Right common carotid artery plus branches (tissue), 1 donor: ENCODE results near the gene GNA12.

GRCh38 chr7:2843787-2844839 lies at the start of gene GNA12:
TSS of gene GNA12 (minus strand) at chr7:2844308.
- PRO-cap: bidirectional peak, plus-strand start at chr7:2844099, minus-strand start at chr7:2844038; bidirectional peak, plus-strand start at chr7:2844630, minus-strand start at chr7:2844342

GRCh38 chr7:2945679-2945985 lies 98.0 kb downstream of the CARD11 start:
- PRO-cap: no peak

DNA sequence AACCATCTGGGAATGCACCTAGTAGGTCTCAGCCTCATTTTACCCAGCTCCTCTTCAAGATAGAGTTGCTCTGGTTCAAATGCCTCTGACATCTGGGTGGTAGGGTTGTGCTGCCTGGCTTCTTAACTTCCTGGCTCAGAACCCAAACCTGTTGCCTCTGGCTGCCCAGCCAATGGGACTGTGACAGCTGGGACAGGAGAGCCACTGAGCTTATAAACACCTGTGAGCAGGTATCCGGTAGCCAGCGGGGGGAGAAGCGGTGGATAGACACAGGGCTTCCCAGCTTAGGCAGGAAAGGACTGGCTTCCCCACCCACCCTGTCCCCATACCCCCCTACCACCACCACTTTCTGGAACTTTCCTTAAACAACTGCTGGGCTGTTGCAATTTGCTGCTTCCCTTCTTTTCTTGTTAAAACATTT lies 115.8 kb upstream of the CARD11 start:
- PRO-cap: no peak

DNA sequence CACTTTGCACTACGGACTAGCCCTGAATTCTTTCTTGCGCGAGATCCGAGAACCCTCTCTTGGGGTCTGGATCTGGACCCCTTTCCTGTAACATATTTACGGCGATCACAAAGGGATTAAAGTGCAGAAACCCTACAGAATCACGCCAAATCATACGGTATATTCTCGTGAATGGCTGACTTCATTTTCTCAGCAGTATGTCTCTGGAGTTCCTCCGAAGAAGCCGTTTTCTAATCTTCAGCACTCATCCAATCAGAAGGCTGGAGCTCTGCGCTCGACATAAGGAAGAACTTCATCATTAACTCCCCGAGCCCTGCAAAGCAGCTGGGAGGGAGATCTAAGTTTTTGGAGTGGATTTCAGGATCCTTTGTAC lies 40.8 kb upstream of the SDK1 start:
- PRO-cap: no peak

DNA sequence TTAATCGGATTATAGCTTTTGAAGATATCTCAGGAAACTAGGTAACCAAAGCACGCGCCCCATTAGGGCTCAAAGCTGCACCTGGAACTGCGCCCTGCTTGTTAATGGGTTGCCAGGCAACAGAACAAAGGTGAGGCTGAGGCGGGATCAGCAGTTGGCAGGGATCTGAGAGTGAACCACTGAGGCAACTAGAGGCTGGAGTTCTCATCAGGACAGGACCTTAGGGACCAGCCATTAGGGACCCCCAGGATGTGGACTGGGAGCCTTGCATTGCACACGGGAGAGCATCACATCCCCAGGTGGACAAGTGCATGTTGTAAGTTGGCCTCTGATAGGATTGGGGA lies 6.3 kb upstream of the SDK1 start:
- PRO-cap: no peak

DNA sequence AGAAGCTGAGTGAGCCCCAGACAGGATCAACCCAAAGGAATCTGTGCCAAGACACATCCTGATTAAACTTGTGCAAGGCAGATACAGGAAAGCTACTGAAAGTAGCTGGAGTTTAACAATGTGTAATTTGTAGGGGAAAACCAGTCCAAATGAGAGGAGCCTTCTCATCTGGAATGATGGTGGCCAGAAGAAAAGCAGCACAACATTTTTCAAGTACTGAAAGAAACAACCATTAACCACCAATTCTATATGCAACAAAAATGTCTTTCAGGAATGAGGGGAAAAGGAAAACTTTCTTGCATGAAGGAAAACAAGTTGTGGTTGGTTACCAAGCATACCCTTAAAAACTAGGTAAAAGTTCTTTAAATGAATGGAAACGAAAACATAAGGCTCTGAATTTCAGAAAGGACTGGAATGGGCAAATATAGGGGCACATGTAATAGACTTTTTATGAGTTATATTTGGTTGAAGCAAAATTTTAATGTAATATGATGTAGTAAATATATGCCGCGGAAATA lies 36.5 kb downstream of the SDK1 start:
- PRO-cap: no peak

DNA sequence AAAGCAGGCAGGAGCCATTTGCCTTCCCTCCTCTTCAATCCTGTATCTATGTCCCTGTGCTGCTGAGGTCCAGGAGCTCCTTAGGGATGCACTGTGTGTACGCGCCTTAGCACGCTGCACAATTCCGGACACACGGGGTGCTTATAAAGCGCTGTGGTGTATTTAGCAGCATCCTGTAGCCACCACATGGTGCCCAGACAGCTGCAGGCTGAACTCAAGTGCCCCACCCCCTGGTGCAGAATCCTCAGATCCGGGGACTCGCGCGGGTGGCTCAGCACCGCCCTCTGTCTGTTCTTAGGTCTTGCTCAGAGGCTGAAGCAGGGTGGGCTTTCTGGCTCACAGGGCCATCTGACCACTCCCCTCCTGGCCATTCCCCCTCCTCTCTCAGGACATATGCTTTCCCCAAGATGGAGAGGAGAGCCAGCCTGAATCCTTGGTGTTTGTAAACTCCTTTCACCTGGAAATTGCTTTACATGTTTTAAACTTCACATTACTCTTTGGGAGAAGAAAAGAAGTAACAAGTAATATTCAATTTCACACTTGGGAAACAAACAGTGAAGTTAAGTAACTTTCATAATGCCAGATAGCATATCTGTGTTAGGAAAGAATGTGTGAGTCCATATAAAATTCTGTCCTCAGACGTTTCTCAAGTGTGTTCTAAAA lies 421.6 kb downstream of the SDK1 start:
- PRO-cap: no peak

GRCh38 chr7:3943676-3944085 lies 642.6 kb downstream of the SDK1 start:
- PRO-cap: no peak

DNA sequence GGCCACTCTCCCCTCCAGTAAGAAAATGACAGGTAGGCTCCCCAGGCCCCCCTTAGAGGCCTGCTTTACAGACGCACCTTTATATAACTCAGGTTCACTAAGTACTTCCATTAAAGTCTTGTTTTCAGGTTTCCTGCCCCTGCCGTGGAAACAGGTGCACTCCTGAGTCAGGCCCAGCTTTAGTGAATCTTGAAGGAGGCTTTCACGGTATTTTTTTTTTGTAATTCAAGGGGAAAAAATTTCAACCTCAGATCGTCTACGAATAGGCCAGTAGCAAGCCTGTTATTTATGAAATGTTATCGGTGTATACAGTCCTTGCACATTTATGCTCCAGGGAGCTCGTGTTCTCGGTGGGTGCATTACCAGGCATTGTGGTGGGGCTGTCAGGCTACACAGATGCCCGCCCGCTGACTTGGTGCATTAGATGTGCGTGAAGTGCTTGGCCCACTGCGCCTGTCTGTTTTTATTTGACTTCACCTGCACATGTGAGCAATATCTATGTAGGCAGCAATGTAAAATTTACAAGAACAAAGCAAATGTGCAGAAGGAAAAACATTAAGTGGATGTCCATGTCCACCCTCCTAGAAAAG lies 2.6 kb downstream of the FOXK1 start:
- PRO-cap: bidirectional peak, plus-strand start at position 420 of the sequence, minus-strand start at position 371 of the sequence

GRCh38 chr7:4711210-4711706 lies 29.2 kb downstream of the FOXK1 start:
- PRO-cap: no peak

- PRO-cap: no peak
Measured at GRCh38 chr7:4794513-4795311, 19.3 kb downstream of the AP5Z1 start.

- PRO-cap: no peak
Measured at GRCh38 chr7:4831866-4832353, 29.9 kb downstream of the PAPOLB start.

DNA sequence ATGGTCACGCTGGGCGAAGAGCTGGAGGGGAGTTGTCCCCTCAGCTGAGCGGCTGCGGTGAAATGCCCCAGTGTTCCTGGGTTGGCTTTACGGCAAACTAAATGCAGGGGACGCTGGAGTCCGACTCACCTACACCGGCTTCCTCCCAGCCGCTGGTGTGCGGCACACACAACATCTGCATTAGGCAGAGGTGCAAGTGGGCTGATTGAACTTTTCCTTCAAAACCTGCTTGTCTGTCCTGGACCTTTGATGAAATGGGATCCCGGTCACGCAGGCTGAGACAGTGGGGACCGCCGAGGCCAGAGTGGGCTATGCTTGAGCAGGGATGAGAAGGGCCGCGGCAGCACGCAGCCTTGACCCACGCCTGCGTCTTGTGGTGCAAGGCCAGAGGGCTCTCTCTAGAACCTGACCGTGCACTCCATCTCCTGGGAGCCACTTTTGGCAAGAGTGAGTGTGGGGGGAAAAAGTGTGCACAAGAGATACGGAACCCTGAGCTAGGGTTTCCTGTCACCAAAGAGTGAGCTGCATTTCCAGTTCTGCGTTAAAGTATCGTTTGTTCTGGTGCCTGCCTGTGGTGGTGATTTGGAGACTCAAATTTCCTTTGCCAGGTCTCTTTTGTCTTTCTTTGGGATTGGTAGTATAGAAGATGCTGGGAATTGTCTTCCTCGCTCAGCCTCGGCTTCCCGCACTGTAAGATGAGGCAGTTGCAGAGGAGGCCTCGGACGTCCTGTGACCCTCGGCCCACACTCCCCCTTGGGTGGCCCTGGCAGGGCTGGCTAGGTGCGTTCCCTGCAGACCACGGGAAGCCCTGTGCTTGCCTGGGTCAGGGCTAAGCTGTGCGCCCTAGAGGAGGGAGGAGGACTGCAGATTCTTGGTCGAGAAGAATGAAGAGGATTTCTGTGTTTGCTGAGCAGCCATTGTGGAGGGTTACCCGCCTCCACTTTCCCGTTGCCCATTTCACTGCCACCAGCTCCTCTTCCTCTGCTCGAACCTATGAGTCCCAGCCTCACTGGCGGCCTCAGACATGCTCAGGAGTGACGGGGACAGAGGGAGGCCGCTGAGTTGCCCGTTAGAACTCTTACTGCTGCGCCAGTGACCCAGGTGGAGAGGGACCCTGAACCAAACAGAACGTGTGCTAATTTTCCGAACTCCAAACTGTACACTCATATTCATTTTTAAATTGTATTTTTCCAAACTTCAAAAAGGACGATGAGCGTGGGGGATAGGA lies 42.7 kb downstream of the WIPI2 start:
- PRO-cap: no peak

DNA sequence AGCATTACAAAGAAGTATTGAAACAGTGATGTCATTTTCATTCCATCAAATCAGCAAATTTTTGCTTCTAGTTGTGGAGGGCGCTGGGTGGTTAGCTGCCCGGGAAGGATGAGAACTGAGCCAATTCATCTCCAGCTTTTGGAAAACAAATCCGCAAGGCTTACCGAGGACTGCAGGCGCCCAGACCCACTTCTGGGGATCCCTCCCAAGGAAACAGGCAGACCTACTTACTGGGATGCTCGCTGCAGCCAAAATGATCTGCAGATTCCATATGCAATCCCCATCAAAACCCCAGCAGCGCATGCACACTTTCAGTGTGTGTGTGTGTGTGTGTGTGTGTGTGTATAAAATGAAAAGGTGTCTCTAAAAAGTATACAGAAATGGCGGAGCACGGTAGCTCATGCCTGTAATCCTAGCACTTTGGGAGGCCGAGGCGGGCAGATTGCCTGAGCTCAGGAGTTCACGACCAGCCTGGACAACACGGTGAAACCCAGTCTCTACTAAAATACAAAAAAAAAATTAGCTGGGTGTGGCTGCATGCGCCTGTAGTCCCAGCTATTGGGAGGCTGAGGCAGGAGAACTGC lies 19.1 kb downstream of the TNRC18 start:
- PRO-cap: no peak

- PRO-cap: bidirectional peak, plus-strand start at chr7:5424058, minus-strand start at chr7:5423724; bidirectional peak, plus-strand start at chr7:5424619, minus-strand start at chr7:5424448; bidirectional peak, plus-strand start at chr7:5424824, minus-strand start at chr7:5424659
Measured at GRCh38 chr7:5423969-5424949, 625 bp upstream of the TNRC18 start.

- PRO-cap: no peak
Measured at GRCh38 chr7:5523624-5524779, 6.4 kb downstream of the ACTB start.

DNA sequence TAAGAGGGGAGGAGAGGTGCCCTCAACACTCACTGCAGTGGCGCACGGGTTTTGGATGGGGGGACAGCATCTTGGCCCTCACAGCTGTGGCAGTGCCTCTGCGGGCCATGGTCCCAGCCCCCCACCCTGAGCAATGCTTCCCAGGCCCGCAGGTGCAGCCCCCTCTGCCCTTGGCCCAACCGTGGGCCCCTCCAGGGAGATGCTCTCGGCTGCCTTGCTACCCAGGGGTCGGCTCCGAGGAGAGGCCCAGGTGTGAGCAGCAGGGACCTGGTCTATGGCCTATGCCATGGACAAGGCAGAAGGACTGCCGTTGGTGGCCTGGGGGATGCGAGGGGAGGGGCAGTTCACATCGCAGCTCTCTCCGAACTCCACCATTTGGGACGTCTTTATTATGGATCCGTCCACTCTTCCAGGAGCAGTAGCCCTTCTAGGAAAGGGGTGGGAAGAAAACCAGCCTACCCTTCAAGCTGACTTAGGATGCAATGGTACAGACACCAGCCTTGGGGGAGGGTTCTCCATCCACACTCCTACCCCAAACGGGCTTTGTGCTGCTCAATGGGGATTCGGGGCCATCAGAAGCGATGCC lies 29.8 kb downstream of the FSCN1 start:
- PRO-cap: no peak

DNA sequence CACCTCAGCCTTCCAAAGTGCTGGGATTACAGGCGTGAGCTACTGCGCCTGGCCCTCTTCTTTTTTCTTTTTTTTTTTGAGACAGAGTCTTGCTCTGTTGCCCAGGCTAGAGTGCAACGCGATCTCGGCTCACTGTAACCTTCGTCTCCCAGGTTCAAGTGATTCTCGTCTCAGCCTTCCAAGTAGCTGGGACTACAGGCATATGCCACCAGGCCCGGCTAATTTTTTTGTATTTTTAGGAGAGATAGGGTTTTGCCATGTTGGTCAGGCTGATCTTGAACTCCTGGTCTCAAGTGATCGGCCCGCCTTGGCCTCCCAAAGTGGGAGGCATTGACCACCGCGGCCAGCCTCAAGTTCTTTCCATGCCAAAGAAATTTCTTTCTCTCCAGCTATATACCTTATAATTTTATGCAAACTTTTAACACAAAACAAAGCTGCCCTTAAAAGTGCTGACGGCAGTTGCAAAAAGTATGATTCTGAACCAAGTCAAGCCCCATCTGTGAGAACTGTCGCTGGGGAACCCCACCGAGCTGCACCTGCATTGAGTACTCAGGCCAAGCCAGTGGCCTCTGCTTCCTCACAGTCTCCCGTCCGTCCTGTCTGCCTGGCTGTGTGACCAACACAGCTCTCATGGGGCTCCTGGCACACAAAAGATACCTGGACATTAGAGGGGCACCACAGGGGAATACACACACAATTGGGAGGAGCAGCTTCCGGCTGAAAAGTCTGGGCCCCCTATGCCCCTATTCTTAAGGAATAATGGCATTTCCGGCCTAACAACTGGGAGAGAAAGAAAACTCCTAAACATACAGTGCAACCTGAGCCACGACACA lies 83.6 kb downstream of the FSCN1 start:
- PRO-cap: no peak

- PRO-cap: no peak
Measured at GRCh38 chr7:5847260-5847794, 33.3 kb upstream of the OCM start.

DNA sequence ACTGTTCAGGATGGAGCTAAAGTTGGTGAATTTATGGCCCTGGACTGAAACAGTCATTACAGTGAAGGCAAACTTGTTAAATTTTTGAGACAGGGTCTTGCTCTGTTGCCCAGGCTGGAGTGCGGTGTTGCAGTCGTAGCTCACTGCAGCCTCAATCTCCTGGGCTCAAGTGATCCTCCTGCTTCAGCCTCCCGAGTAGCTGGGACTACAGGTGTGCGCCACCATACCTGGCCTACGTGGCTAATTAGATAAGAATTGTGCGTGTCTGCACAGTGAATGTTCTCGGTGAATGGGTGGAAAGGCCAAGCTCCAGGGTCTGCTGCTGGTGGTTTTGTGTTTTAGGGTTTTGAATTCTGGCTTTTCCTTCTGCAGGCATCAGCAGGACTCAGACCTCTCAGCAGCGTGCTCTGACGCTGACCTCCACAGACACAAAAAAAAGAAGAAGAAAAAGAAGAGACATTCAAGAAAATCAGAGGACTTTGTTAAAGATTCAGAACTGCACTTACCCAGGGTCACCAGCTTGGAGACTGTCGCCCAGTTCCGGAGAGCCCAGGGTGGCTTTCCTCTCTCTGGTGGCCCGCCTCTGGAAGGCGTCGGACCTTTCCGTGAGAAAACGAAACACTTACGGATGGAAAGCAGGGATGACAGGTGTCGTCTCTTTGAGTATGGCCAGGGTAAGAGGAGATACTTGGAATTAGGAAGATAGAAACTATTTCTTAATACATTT lies 51.8 kb downstream of the USP42 start:
- PRO-cap: no peak